Umbilical cord (tissue), 2 donors: ENCODE measurements around the gene KREMEN1.

GRCh38 chr22:27719559-27720064, 81.9 kb downstream of the MN1 start:
- RAMPAGE, long total RNA, result no peak

GRCh38 chr22:27729197-27729898, 72.2 kb downstream of the MN1 start:
- RAMPAGE, long total RNA, result no peak

DNA sequence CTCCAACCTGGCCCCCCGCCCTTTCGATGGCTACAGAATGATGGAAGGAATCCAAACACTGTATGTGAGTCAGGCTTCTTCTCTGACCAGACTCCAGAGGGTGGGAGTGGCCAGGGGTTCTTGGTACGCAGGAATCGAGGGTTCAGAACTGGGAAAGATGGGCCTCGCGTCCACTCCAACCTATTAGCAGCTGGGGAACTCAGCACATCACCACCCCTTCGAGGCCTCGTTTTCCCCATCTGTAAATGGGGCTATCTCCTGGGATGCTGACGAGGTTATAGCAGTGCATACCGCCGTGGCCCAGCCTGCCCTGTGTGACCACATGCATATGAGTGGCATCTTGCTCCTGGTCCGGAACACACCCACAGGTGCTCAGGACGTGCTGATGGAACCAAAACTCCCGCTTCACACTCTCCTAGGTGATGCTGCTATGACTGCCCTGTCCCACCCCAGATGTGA, 26.3 kb downstream of the MN1 start:
- RAMPAGE, long total RNA, result no peak

DNA sequence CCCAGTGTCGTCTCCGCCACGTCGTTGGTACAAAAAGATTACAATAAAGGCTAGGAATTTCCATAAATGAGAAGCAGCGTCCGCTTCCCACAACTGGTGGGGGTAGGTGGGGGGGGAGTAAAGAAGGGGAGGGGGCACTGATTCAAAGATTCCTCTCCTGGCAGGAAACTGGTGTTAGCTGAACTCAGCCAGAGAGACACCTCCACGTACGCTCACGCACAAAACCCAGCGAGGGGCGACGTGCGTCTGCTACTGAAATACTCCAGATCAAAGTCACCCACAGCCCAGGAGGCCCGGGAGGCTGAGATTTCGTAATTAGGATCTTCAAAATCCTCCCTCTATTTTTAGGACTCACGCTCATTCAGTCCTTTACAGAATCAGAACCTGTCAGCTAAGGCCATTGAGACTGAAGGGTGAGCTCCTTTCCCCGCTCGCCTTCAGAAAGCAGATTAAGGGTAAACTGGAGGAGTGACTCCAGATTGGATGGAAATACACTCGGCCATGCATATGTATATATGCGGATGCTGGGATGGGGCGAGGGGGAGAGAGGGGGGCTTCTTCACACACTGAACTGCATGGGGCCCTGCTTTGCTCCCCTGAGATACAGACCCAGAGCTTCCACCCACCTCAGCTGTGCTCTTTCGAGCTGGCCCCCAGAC, 10.8 kb downstream of the MN1 start:
- RAMPAGE, long total RNA, result no peak

GRCh38 chr22:27869633-27870342, 49.3 kb downstream of the PITPNB start:
- RAMPAGE, long total RNA, result no peak

- RAMPAGE, long total RNA, result no peak
Measured at GRCh38 chr22:27885834-27886565, 33.1 kb downstream of the PITPNB start.

DNA sequence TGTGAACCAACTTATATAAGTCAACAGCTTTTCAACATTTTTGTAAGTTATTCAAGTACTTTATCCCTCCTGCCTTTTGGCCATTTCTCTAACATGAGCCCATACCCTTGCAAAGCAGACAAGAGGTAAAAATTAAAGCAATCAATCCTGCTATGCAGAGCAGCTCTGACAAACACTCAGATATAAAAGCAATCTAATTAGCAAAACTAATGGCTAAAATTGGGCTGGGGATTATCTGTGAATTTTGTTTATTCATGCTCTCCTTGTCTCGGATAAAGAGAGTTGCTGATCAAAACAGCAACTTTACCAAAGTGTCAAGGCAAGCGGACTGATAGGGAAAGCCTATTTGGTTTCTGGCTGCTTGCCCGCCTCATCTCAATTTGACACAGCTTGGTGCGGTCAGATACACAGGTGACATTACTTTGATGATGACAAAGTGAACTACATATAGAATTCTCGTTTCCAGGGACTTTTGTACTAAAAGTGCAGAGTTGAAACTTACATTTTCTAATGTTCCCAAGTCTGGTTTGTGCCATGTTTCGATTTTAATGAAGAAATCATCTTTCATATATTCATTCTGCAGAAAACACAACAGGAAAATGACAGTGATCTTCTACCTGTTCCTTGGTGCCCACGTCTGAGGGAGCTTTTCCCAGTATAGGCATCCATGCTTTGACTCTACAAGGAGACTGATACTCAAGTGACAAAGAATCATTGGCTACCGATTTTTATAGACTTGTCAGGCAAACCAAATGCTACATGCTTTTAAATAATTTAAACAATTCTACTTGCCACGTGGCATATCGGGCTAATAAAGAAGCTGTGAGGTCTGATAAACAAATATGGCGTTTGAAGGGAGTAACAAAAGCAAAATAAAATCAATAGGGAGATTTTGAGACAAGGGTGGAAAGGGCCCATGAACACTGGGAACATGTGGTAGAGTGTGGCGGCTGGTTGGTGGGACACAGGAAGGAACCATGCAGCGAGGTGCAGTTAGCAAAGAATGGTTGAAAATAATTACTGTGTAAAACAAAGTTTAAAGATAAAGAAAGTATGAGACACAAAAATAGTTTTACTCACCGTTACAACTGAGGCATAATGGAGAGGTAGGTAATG, 22.6 kb downstream of the PITPNB start:
- RAMPAGE, long total RNA, result no peak

DNA sequence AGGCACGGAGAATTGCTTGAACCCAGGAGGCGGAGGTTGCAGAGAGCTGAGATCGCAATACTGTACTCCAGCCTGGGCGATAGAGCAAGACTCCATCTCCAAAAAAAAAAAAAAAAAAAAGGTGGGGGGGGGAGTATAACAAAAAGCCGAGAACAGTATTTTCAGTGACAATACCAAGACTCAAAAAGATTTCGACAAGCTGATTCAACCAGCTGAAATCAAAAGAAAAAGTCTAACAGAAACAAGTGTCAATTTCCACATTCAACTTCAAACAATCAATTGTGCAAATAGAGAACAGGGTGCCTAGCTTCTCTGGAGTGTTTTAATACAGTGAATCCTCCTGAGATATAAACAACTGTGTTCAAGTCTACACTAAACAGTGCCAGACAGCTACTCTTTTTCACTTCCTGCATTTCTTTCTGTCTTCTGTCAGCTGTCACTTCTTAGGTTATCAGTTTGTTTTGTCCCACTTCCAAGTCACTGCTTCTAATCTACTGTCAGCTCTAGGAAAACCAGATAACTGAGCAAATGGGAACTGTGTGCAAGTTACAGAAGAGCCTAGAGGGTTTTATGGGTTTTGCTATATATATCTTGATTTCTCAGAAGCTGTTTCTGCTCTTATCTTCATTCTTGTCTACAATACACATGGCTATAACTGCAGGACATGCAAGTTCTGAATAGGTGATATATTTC, 6.0 kb downstream of the PITPNB start:
- RAMPAGE, long total RNA, result no peak

DNA sequence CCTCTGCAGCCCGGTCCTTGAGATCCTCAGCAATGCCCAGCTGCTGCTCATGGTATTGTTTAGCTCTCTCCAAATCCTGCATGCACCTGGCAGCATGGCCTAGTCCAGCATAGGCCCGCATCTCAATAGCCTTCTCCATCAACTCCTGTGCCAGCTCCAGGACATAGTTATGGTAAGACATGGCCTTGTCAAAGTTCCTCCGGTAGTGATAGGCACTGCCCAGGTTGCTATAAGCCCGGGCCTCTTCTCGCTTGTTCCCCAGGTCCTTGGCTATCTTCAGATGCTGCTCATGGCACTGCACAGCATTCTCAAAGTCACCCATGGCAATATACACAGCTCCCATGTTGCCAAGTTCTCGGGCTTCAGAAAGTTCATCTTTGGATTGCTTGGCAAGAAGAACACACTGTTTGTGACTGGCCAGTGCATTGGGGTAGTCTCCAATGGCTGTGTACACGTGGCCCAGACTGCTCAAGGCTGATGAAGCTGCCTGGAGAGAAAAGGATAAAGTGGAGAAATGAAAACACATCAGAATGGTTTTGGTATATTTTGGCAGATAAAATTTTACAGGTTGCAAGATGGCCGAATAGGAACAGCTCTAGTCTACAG, 244.2 kb upstream of the PITPNB start:
- RAMPAGE, long total RNA, result no peak

- RAMPAGE, long total RNA, result no peak
Measured at GRCh38 chr22:28412385-28412993, 267.2 kb downstream of the TTC28 start.

- RAMPAGE, long total RNA, result no peak
Measured at GRCh38 chr22:28443433-28444012, 236.1 kb downstream of the TTC28 start.

GRCh38 chr22:28710494-28711305, 30.9 kb downstream of the CHEK2 start:
- RAMPAGE, long total RNA, result no peak

DNA sequence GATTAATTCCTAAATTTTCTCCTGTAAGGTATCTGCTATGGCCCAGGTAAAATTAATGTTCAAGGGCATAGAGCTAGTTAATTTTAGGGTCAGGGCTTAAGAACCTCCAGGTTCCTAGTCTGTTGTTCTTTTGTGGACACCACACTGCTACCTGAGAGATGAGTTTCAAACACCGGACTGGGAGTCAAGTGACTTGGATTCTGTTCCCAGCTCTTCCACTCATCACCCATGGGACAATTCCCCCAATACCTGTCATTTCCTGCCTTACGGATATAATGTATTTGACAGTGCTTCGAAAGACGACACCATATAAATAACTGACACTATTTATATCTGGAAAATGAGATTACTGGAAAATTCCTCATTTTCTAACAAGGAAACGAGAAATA, 8.5 kb downstream of the HSCB start:
- RAMPAGE, long total RNA, result no peak

DNA sequence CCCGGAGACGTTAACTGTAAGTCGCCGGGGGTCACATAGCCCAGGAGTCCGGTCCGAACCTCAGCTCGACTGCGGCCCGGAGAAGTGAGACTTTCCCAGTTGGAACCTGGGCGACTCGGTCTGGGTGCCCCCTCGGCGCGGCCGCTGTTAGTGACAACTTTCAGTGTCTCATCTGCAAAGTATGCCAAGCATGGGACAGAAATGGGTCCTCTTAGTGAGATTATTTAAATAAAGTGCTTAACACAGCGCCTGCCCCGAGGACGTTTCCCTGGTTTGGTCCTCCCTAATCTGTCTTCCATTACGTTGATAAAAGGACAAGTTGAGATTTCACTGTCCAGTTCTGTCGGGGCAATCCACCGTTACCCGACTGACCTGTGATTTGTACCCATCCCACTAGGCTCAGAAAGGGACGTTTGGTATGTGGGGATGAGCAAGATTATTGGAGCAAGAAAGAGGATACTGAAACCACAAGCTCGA, 751 bp downstream of the CCDC117 start:
- RAMPAGE, long total RNA, result no peak

DNA sequence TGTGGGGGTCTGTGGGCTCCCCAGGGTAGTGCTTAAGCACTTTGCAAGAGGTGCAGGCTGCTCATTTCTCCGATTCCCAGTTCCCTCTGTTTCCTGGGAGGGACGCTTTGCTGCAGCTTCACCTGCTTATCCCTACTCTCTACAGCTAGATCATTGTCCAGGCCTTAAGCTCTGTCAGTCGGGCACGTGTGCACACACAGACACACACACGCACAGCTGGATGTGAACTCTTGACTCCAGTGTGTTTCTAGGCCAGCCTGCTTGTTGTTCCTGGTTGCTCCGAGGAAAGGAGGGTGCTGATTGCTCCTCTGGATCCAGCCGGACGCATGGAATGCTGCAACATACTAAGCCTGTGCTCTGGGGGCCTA, 19.7 kb downstream of the ZNRF3 start:
- RAMPAGE, long total RNA, result no peak

DNA sequence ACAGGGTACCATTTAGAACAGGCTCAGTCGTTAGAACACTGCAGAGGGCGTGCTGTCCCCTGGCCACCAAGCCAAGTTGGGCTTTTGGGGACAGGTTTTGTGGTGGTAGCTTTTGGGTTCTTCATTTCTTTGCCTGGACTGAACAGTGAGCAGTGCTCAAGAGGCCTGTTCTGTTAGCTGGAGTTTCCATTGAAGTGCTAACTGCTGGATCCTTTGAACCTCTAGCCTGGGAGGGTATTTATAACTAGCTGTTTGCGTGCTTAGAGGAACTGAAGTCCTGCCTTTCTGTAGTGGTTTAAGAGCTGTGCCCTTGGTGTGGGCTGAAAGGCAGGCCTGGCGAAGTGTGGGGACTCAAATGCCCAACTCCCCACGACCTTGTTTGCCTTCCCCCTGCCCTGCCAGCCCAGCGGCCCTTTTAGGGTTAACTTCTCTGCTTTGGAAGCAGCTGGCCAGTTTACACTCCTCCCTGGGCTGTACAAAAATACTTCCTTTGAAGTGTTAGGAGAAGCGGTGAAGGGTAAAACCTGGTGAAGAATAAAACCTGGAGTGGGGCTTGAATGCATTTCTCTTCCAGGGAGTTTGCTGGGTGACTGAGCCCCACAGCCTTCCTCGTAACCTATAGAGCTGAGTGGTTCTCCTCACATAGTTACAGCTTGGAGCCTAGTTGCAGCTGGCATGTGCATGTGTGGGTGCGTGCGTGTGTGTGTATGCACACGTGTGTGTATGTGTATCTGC, 34.6 kb downstream of the ZNRF3 start:
- RAMPAGE, long total RNA, result no peak

DNA sequence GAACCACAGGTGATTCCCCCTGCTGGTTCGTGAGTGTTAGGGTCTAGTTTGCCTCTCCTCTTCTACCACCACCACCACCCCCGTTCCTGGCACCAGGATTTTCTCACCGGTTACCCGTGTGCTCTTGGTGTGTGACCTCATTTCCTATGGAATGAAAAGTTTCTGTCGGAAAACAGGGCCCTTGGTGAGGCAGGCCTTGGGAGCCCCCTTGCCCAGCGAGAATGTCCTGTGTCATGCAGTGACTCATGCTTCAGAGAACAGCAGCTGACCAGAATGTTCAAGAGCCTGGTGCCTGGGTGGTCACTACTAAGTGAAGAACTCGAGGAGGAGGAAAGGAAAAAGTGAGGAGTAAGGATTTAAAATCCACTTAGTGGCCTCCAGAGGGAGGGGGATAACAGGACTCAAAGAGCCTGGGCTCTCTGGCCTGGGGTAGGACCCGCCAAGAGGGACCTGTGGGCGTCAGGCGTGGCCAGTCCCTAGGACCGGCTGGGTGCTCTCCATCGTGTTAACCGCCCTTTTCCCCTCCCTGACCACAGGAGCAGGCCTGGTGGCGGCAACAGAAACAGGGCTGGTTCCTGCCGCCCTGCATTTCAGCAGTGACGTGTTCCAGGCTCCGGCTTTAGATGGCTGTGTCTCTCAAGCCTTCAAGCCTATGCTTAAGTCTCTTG, 30.2 kb downstream of the C22orf31 start:
- RAMPAGE, long total RNA, result no peak

DNA sequence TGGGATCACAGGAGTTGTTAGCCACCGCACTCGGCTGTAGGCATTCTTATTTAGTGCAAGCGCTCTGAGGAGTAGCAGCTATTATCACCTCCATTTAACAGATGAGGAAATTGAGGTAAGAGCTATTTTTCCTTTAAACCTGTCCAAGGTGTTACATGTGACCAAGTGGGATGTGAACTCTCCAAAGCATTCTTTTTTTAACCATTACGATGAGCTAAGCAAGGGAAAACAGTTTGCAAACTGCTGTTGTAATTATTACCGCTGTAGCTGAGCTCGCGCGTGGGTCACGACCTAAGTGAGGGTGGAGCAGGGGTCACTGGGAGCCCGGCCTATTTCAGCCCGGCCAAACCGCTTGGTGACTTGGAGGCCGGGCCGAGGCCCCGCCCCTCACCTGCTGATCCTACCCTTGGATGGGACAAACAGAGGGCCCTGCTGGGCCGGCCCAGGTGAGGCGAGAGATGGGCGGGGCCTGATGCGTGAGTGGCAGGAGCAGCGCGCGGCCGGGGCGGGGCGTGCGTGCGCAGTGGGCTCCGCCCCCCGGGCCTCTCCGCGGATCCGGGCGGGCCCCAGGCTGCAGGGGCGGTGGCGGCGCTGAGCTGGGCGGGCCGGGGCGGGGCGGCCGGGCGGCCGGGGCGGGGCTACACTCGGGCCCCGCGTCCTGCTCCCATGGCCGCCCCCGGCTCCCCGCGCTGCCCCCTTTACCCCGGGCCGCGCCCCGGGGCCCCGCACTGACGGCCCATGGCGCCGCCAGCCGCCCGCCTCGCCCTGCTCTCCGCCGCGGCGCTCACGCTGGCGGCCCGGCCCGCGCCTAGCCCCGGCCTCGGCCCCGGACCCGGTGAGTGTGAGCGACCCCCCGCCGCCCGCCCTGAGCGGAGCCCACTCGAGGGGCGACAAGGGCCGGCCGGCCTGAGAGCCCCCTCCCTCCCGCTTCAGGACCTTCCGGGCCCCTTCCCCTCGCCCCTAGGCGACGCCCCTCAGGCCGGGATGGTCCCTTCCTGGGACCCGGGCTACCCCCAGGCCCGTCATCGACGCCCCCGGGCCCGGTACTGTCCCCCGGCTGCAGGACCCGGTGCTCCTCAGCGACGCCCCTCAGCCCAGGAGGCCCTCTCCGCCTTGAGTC, at the start of gene KREMEN1:
KREMEN1 (plus strand) TSS at position 643 of the 1,120 bp plus-strand sequence.
- RAMPAGE, long total RNA, result no peak

GRCh38 chr22:29117771-29118321, 45.0 kb downstream of the KREMEN1 start:
- RAMPAGE, long total RNA, result no peak

DNA sequence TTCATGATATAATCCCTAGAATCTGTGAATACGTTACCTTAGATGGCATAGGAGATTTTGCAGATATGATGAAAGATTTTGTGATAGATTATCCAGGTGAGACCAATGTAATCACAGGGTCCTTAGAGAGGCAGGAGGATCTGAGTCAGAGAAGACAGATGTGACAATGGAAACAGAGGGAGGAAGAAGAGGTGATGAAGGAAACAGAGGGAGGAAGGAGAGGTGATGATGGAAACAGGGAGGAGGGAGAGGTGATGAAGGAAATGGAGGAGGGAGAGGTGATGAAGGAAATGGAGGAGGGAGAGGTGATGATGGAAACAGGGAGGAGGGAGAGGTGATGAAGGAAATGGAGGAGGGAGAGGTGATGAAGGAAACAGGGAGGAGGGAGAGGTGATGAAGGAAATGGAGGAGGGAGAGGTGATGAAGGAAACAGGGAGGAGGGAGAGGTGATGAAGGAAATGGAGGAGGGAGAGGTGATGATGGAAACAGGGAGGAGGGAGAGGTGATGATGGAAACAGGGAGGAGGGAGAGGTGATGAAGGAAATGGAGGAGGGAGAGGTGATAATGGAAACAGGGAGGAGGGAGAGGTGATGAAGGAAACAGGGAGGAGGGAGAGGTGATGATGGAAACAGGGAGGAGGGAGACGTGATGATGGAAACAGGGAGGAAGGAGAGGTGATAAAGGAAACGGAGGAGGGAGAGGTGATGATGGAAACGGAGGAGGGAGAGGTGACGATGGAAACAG, 47.2 kb downstream of the KREMEN1 start:
- RAMPAGE, long total RNA, result no peak